Mucosa of descending colon (tissue), 1 donor: ENCODE data around the gene ZNF239.

DNA sequence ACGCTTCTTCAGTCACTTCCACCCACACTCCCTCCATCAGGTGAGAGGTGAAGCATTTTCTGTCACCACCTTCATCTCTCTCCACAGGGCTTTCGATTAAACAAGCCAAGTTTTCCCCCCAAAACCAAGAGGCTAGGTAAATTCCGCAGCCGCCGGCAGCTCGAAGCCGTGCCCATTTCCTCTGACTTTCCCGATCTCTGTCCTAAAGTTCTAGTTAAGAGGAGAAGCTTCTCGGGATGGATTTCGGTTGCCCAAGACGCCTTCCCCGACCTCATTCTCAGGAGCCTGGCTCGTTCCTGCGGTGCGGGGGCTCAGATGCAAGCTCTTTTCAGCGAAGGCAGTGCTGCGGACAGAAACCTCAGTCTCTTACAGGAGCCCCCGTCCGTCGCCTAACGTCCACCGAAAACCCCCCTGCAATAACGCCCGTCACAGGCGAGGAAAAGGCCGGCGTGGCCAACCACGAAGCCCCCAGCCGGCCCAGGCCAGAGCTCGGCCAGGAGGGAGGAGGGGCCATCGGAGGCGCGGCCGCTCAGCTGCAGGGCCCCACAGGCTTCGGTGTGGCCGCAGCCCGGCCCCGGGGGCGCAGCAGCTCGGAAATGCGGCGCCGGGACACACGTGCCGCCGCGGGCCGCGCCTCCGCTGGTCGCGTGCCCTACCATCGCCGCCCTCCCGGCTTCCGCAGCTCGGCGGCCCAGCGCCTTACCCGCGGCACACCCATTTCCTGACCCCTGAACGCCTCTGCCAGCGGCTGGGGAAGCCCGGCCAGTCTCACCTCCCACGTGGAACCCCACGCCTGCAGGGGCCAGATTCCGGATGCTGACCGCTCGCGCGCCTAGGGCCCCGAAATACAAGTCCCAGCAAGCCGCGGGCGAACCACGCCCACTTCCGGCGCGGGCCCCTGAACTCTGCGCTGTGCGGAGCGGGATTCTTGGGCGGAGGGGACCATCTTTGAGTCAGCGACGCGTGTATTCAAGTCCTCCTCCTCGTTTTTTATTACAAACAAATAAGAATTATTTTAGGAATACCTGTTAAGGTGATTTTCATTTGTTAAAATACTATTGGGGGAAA is at the start of gene ZNF239:
ZNF239 (minus strand) TSS at position 849 of the 1,068 bp plus-strand sequence.
- PRO-cap, result bidirectional peak, plus-strand start at position 910 of the sequence, minus-strand start at position 818 of the sequence

DNA sequence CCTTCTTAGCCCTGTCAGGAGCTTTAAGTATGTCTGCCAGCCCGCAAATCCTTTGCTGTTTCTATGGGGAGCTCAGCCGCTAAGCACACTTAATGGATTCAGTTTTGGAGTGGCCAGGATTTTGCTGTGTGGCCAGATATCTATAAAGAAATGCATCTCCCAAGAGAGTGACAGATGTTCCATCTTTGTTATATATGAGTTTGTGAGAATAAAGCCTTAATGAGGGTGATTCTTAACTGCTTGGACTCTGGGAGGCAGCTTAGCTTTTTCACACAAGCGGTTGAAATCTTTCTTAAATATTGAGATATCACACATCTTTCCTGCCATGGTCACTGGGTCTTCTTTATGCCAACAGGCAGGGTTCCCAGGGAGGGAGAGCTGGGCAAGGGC is 153.1 kb upstream of the ZNF32 start:
- PRO-cap, result unidirectional peak, plus-strand start at position 236 of the sequence

DNA sequence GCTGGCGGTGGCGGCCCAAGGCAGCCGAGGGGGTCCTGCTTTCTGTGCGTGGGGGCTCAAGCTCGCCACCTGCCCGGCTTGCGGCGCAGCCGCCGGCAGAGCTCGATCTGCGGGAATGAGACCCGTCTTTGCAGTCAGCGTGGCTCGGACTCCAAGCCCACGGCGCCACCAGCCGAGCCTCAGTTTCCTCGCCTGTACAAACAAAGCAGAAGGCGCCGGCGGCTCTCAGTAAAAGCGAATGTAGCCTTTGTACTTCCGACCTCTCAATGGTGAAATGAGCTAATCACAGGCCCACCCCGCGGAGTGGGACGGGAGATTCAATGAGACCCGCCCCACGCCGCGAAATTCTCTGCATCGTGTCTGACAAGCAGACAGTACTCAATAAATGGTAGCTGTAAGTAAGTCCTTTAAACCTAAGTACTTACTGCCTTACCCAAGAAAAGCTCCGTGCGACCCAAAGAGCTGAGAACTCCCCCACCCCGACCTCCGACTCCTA is 694 bp upstream of the CXCL12 start:
- PRO-cap, result unidirectional peak, minus-strand start at position 268 of the sequence

DNA sequence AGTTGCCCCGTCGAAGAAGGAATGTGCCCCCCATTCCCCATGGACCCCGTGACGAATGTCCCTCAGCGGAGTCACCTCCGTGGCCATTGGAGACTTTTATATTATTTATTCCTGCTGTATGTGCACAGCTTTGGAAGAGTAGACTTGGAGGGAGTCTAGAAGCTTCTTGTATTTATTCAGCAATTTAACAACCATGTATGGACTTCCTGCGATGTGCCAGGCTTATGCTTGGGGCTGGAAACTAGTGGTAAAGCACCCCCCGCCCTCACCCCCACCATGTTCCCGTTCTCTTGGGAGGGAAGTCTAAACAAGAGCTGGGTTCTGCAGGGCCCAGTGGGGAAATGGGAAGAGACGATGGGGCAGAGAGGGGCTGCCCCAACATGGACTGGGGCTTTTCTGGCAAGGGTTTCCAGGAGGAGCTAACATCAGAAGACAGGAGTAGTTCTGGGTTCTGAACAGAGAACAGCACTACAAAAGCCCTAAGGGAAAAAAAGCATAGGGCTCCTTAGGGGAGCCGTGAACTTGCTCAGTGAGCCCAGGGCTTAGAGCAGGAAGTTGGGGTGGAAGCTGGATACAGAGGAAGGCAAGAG is 8.0 kb downstream of the RASSF4 start:
- PRO-cap, result no peak

GRCh38 chr10:44968123-44968480 is 8.5 kb downstream of the RASSF4 start:
- PRO-cap, result no peak

DNA sequence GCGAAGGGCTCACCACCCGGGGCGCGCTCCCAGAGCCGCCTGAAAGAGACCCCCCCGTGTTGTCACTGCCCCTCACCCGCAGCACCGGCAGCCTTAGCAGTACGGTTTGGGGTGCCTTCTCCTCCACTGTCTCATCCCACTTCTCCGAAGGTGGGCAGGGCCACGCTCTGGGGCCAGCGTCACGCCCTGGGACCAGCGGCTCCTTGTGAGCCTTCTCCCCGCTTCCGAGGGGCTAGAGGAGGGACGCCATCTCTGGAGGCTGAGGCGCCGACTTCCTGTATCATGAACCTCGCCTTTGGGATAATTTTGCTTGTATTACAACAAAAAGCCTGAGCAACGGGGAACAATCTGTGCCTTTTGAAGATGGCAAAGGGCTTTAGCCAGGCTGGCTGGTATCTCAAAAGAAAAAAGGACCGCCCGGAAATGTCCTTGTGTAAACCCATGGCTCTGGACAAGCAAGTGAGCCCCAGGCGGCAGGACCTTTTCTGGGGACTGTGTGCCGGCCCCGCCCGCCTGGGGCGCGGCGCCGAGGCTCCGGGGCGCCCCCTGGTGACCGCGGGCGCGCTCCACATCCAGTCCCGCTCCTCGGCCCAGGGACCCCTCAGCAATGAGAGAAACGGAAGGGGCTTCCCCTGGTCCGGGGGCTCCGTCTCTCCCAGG is 3.9 kb downstream of the DEPP1 start:
- PRO-cap, result bidirectional peak, plus-strand start at position 575 of the sequence, minus-strand start at position 487 of the sequence

DNA sequence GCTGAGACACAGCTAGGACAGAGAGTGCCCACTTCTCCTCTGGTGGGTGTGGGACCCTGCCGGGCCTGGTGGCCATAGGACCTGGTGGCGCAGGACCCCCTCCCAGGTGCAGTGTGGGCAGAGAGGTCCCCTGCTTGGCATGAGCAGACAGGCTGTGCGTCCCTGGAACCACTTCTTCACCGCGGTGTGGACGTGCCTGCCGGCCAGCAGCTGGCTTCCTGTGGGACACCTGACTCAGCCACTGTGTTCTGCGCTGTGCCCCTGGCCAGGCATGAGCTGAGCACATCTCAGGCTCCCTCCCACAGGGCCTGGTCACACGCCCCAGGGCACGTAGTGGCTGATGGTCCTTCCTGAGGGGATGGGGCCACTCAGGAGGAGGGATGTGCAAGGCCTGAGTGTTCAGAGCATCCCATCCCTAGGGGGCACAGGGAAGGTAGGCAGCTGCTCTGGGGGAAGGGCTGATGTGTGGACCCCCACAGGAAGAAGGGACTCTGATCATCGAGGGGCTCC is 3.5 kb upstream of the DEPP1 start:
- PRO-cap, result no peak

- PRO-cap, result no peak
These were observed 8.0 kb upstream of the DEPP1 start for GRCh38 chr10:44986500-44987158.

DNA sequence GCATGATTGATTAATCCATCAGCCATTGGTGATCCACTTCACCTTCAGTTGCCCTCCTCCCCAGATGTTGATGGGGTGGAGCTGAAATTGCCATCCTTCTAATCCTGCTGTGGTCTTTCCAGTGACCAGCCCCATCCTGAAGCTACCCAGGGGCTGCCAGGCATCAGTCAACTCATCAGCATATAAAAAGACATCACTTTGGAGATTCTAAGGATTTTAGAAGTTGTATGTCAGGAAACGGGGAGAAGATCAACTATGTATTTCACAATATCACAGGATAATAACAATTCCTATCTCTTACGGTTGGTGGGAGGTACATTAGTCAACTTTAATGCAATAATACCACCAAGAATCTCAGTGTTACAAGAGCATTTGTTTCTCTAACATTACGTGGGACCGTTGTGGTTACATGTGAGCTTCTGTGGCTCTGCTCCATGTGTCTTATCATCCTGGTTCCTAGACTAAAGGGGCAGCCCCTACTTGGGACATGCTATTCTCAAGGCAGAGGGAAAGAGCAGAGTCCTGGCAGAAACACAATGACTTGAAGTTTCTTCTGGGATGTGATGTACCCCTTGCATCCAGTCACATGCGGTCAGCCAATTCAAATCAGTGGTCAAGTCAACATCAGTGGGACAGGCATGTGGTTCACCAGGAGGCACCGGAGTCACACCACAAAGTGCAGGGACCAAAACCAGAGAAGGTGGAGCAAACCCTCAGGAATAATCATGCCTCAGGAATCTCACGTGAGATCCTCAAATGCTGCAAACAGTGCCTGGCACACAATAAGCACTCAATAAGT is 2.6 kb upstream of the ZNF22 start:
- PRO-cap, result no peak

GRCh38 chr10:45420319-45421027 is 46.5 kb downstream of the ALOX5 start:
- PRO-cap, result unidirectional peak, plus-strand start at chr10:45420619; bidirectional peak, plus-strand start at chr10:45420697, minus-strand start at chr10:45420665

GRCh38 chr10:45460445-45460831 is 74.7 kb downstream of the MARCHF8 start:
- PRO-cap, result no peak

- PRO-cap, result no peak
These were observed 22.4 kb upstream of the MARCHF8 start for GRCh38 chr10:45557497-45558094.

GRCh38 chr10:46001425-46002672 is 28.6 kb downstream of the NCOA4 start:
- PRO-cap, result no peak

DNA sequence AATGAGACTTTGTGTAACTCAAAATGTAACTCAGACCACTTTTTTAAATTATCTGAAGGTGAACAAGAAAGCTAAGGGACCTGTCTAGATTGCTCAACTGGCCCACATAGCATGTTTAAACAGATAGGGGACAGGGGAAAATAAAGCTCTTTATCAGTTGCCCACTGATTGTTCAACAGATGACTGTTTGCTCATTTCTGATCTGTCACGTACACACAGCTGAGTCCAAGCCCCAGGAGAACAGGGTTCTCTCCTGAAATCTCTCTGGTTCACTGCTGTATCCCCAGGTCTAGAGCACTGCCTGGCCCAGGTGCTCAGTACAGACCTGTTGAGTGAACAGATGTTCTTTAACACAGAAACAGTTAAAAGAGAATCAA is 1.6 kb upstream of the NCOA4 start:
- PRO-cap, result no peak

GRCh38 chr10:46033518-46034259 is 3.3 kb upstream of the NCOA4 start:
- PRO-cap, result no peak

DNA sequence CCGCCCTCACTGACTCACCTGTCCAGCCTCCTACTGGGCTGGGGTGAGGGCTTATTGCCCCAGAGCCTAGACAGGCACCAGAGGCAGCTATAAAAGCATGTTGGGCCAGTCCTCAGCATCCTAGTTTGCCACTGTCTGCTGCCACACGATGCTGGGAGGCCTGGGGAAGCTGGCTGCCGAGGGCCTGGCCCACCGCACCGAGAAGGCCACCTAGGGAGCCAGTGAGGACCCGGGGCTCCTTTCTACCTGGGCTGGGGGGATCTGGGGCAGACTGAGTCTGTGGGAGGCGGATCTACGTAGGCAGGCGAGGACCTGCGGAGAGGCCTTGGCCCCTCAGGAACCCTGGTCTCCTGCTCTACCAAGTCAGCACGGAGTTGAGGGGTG is 6.6 kb upstream of the ANXA8L1 start:
- PRO-cap, result no peak

GRCh38 chr10:46756855-46757324 is 154.3 kb upstream of the PTPN20 start:
- PRO-cap, result no peak

- PRO-cap, result no peak
These were observed 112.1 kb downstream of the PTPN20 start for GRCh38 chr10:47023231-47023768.

GRCh38 chr10:47145533-47145767 is 154.5 kb upstream of the GDF10 start:
- PRO-cap, result no peak

DNA sequence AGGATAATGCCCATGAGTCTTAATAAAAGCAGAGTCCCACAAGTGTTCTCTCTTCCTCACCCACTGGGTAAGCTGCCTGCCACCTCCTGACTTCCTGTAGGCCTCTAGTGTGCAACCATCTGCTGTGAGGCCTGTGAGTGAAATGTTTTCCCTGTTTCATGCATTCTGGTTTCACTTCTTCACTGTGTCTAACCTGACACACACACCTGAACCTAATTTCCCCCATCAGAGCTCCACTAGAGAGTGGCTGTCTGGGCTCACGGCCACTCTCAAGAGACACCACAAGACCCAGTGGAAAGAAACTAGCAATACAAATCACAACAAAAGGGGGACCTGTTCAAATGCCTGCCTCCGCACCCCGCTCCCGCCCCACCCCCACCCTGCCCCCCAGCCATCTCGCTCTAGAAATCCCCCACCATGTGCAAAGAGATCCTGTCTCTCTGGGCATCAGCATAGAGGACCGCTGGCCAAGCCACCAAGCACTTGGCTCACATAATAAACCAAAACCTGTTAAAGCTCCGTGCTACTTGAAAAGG is 38.7 kb upstream of the GDF10 start:
- PRO-cap, result no peak